AG08470 (cell line): ENCODE measurements around the genes CCDC78 and MSLN.

GRCh38 chr16:726241-726657 is at the start of gene CCDC78:
TSS of gene CCDC78 (minus strand) at chr16:726443.
- RRBS, result 5% methylated on average over 3 of the region's 18 CpGs

DNA sequence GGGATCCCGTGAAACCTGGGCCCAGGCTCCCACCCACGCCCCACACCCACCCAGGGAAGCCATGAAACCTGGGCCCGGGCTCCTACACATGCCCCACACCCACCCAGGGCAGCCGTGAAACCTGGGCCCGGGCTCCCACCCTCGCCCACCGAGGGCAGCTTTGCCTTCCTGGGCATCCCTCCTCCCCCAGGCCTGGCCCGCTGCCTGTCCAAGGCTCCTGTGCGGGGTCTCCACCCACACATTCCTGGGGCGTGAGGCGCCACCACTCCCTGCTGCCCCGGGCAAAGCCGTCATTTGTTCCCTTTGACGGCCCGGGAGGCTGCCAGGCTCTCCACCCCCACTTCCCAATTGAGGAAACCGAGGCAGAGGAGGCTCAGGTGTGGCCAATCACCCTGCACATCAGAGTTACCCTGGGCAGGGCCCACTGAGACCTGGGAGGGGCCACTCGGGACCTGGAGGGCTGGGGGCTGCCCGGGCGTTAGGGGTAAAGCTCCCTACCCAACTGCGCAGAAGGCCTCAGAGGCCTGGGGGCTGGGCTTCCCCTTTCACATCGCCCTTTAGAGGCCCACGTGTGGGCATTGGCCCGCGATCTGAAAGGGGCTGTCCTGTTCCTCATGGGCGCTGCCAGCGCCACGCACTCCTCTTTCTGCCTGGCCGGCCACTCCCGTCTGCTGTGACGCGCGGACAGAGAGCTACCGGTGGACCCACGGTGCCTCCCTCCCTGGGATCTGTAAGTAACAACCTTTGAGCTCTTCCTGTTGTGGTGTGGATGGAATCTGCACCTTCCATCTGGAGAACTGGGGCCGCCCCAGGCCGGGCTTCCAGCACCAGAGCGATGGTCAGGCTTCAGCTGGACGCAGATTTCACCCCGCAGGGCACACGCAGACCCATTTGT is at the start of gene MSLN:
MSLN (plus strand) TSS at position 290 of the 895 bp plus-strand sequence.
- RRBS, result 58% methylated on average over 1 of the region's 40 CpGs

- RRBS, result 59% methylated on average over 3 of the region's 23 CpGs
Observed at GRCh38 chr16:769058-769579, 8.6 kb downstream of the MSLN start.

DNA sequence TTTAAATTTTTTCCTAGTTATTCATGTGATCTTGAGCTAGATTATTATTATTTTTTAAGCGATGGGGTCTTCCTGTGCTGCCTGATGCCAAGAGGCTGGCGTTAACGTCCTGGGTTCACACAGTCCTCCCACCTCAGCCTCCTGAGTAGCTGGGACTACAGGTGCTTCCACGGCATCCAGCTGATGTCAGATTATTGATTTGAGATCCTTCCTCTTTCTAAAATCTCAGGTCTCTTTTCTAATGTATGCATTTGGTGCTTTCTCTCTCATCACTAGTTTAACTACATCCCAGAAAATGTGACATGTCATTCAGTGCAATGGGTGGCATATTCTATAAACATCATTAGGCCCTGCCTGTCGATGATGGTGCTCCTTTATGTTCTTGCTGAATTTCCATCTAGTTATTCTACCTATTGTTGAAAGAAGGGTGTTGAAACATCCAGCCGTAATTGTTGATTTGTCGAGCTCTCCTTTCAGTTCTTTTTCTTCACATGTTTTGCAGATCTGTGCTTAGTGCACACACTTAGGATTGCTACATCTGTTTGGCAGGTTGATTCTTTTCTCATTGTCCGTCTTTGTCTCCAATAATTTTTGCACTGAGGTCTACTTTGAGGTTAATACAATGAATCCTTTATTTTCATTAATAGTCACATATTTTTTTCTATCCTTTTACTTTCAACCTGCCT is 63.2 kb upstream of the GNG13 start:
- RRBS, result no CpG with 5 or more reads among the region's 8 CpGs

GRCh38 chr16:865172-865656 is 64.7 kb upstream of the GNG13 start:
- RRBS, result no CpG with 5 or more reads among the region's 7 CpGs

DNA sequence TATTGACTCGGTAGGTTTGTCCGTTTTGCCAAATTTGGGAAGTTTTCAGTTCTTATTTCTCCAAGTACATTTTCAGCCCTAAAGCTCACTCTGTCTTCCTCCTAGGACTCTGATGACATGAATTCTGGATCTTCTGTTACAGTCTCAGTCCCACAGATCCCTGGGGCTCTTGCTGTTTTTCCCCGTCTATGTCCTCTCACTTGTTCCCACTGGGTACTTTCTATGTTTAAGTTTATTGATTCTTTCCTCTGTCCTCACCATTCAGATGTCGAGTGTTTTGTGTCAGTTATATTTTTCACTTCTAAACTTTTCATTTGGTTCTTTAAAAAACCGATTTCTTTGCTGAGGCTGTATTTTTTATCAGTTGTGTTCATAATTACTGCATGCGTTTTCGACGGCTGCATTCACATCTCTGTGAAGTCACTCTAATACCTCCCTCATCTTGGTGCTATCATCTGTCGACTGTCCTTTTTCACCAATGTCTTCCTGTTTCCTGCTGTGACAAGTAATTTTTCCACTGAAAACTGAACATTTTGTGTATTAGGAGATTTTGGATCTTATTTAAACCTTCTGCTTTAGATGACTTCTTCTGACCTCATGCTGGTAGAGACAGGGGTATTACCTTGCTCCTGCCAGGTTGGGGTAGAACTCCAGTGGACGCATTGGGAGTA is 65.3 kb upstream of the GNG13 start:
- RRBS, result no CpG with 5 or more reads among the region's 10 CpGs

DNA sequence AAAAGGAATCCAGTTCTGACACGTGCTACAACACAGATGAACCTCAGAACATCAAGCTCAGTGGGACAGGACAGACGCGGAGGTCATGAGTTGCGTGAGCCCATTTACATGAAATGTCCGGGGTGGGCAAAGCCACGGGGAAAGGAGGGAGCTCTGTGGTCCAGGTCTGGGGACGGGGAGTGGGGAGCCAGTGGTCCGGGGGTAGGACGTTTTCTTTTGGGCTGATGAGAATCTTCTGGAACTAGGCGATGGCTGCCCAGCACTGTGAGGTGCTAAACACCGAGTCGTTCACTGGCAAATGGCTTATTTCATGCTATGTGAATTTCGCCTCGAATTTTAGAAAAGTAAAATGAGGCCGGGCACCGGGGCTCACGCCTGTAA is 2.6 kb upstream of the LMF1 start:
- RRBS, result 65% methylated on average over 4 of the region's 17 CpGs

GRCh38 chr16:987913-988253 is 6.3 kb downstream of the SOX8 start:
- RRBS, result 59% methylated on average over 6 of the region's 16 CpGs

DNA sequence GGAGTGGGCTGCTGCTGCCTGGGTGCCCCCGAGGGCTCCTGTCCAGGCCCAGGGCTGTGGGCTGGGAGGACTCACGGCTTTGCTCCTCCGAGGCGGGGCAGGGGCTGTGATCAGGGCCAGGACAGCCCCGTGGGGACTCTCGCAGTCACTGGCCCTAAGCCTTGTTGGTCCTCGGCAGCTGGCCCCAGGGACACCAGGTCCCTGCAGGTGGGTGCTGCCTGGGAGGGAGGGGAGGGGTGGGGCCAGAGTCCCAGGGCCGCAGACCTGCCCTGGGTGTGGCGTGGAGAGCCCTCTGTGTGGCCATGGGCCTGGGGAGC is 19.8 kb downstream of the CACNA1H start:
- RRBS, result no CpG with 5 or more reads among the region's 9 CpGs

DNA sequence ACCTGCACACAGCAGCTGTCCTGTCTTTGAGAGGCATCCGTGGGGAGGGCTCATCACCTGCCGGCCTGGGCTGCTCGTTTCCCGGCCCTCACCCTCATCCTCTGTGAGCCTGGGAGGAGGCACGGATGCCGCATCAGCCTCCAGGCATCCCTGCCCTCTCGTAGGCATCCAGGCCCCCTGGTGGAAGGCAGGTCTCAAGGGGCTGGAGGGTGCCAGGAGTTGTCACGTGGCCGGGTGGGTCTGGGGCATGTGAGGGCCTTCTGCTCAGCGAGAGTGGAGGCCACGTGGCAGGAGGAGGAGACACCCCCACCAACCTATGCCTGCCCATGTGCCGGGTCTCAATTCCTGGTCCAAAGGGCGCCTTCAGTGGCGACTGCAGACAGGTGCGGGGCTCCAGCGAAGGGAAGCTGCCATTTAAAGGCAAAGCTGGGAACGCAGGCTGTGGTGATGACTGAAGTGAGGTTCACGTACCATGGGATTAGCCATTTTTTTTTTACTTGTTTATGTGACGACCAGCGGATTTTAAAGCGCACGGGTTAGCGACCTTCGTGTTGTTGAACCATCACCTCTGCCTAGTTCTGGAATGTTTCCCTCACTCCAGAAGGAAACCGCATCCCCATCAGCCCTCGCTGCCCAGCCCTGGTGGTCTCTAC is 31.6 kb downstream of the CACNA1H start:
- RRBS, result 85% methylated on average over 2 of the region's 26 CpGs

GRCh38 chr16:1314492-1314766 is 5.0 kb downstream of the UBE2I start:
- RRBS, result 85% methylated on average over 4 of the region's 9 CpGs

- RRBS, result no CpG with 5 or more reads among the region's 15 CpGs
Observed at GRCh38 chr16:1319475-1319898, 10.1 kb downstream of the UBE2I start.

DNA sequence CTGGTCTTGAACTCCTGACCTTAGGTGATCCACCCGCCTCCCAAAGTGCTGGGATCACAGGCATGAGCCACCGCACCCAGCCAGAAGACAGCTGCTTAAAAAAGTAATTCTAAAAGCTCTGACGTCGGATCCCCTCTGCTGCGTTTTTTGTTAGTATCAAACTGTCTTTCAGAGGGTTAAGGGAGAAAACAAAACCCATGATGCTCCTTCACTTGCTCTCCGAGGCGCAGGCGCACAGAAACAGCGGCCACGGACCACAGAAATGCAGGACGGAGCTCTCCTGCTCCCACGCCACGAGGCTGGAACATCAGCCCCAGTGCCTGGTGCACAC is 13.4 kb downstream of the GNPTG start:
- RRBS, result no CpG with 5 or more reads among the region's 13 CpGs

DNA sequence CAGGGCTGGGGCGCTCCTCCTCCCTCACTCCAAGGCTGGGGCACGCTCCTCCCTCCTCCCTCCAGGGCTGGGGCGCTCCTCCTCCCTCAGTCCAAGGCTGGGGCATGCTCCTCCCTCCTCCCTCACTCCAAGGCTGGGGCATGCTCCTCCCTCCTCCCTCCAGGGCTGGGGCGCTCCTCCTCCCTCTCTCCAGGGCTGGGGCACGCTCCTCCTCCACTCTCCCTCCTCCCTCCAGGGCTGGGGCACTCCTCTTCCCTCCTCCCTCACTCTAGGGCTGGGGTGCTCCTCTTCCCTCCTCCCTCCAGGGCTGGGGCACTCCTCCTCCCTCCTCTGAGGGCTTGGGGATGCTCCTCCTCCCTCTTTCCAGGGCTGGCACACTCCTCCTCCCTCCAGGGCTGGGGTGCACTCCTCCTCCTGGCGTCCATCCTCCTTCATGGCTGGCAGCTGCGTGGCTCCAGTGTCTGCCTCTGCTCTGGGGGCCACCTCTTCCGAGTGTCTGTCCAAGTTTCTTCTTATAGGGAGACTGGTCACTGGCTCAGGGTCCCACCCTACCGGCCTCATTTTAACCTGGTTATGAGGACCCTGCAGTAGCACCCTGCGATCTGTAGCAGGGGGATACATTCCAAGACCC is 24.5 kb downstream of the GNPTG start:
- RRBS, result no CpG with 5 or more reads among the region's 10 CpGs

- RRBS, result 100% methylated on average over 1 of the region's 9 CpGs
Observed at GRCh38 chr16:1402018-1402411, 12.5 kb downstream of the UNKL start.

DNA sequence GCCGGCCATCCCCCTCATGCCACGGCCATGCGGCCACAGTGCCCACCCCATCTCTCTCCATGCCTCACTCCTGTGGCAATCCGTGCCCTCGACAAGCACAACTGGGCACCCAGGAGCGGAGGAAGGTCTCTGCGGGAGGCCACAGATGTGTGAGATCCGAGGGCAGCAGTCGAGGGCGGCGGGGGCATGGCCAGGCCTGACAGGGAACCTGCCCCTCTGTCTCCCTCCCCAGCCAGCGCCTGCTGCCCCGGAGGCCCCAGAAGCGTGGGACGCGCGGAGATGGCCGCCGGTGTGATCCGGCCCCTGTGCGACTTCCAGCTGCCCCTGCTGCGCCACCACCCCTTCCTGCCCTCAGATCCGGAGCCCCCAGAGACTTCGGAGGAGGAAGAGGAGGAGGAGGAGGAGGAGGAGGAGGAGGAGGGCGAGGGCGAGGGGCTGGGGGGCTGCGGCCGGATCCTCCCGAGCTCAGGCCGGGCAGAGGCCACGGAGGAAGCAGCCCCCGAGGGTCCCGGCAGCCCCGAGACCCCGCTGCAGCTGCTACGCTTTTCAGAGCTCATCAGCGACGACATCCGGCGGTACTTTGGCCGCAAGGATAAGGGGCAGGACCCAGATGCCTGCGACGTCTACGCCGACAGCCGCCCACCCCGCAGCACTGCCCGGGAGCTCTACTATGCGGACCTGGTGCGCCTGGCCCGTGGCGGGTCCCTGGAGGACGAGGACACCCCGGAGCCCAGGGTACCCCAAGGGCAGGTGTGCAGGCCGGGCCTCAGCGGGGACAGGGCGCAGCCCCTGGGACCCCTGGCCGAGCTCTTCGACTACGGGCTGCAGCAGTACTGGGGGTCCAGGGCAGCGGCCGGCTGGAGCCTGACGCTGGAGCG is 1.7 kb downstream of the PERCC1 start:
- RRBS, result 73% methylated on average over 39 of the region's 64 CpGs

- RRBS, result 91% methylated on average over 11 of the region's 37 CpGs
Observed at GRCh38 chr16:1460885-1461423, 13.9 kb downstream of the CLCN7 start.

GRCh38 chr16:1713591-1714675 is 7.9 kb downstream of the MAPK8IP3 start:
- RRBS, result no CpG with 5 or more reads among the region's 33 CpGs

- RRBS, result no CpG with 5 or more reads among the region's 17 CpGs
Observed at GRCh38 chr16:1752378-1753181, 18.8 kb downstream of the NME3 start.

- RRBS, result no CpG with 5 or more reads among the region's 30 CpGs
Observed at GRCh38 chr16:1767732-1768426, 3.5 kb downstream of the NME3 start.